Vein endothelial cell (primary cell): ENCODE results near the genes EMCN and TET2.

GRCh38 chr4:100436678-100437058 is 81.2 kb downstream of the EMCN start:
- CAGE, long polyA plus RNA: no peak

GRCh38 chr4:100517638-100518594 is at the start of gene EMCN:
EMCN (minus strand) TSS chr4:100518022.
- CAGE, long polyA plus RNA: no peak

DNA sequence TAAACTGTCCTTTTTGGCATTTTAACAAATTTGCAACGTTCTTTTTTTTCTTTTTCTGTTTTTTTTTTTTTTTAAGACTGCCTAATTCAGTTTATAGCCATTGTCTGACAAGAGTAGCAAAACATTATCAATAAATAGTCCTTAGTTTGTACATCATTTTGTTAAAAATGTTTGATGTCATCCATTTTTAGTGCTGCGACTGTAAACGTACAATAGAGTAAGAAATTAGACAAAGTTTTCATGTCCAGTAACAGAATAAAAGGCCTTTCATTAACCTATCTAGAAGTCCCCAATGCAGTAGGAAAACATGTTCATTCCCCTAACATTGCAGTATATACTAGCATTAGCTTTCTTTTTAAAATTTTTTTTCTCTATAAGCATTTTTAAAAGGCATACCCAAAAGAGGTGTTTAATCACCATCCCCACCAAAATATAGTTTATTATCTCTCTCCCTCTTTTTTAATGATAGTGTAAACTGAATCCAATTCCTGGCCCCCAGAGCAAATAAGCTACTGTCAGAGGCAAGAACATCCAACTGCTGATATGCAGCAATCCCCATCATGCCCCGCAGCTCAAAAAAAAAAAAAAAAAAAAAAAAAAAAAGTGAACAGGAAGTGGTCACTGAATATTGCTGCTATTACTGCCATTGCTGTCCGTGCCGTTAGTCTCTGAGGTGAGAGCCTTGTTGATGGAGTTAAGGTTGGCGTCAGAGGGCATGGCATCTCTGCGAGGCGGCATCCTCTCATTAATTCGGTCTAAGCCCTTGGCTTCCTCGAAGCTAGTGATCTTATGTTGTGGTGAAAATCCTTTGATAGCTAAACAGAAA is 321.9 kb downstream of the PPP3CA start:
- CAGE, long polyA plus RNA: no peak

DNA sequence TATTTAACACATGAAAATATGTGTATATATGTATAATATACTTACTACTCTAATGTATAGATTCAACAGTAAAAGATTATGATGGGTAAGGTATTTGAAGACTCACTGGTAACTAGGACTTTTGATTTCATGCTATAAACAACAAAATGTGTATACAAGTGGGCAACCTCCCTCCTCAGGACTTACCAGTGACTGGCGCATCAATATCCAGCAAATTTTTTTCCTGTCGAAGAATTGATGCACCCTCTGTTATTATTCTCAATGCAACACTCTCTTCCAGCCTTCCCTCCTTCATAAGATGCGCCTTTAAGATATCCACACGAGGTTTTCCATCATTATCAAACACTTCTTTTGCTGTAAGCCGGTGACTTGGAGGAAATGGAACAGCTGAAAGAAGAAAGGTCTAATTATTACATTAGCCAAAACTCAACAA is 151.6 kb downstream of the PPP3CA start:
- CAGE, long polyA plus RNA: no peak

DNA sequence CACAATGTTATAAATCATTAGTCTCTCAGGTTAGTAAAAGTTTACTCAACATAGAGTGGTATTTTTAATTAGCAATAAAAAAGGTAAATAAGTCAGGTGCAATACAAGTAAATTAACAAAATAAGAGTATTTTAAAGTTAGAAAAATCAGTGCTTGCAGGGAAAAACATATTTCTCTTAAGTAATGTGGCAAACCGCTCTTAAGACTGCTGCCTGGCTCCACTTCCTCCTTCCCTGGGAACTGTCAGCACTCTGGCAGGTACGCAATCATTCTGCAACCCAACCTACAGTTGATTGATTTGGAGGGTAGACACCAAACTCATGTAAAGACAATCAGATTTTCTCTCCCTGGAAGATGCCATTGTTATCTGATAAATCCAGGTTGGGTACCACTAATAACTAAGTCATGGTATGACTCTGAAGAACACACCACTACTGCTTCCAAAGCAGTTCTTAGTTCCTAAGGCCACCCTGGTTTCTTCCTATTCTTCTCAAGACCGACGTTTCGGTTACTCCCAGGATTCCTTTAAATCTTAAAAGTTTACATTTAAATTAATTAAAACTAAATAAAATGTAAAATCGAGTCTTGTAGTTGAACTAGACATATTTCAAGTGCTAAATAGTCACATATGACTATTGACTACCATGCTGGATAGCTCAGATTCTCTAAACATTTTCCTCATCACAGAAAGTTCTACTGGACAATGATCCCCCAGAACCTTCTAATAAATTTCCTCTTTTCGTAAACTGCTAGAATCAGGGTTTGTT is 63.7 kb downstream of the PPP3CA start:
- CAGE, long polyA plus RNA: no peak

DNA sequence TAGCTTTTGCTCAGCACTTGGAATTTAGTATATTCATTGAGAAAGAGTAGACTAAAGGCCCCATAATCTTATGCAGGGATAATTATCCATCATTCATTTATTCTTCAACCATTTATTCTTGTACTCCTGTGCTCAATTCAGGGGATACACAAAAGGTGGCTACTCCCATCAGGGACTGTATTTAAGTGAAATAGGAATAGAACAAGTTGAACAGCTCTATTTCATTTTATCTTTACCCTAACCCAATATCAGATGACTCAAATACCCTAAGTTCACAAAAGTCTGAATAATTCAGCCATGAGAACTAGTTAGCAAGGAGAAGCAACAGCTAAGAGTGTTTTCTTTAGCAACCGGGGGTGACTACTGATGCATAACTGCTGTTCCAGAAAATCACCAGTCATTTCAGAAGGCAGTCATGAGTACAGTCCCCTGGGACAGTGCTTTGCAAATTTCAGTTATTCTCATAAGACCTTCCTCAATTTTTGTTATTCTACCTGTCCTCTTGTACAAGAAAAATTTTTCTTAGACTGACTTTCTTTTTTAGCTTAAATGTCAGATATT is 16.3 kb downstream of the BANK1 start:
- CAGE, long polyA plus RNA: no peak

- CAGE, long polyA plus RNA: no peak
These were observed 58.7 kb downstream of the MANBA start for GRCh38 chr4:102701872-102702755.

DNA sequence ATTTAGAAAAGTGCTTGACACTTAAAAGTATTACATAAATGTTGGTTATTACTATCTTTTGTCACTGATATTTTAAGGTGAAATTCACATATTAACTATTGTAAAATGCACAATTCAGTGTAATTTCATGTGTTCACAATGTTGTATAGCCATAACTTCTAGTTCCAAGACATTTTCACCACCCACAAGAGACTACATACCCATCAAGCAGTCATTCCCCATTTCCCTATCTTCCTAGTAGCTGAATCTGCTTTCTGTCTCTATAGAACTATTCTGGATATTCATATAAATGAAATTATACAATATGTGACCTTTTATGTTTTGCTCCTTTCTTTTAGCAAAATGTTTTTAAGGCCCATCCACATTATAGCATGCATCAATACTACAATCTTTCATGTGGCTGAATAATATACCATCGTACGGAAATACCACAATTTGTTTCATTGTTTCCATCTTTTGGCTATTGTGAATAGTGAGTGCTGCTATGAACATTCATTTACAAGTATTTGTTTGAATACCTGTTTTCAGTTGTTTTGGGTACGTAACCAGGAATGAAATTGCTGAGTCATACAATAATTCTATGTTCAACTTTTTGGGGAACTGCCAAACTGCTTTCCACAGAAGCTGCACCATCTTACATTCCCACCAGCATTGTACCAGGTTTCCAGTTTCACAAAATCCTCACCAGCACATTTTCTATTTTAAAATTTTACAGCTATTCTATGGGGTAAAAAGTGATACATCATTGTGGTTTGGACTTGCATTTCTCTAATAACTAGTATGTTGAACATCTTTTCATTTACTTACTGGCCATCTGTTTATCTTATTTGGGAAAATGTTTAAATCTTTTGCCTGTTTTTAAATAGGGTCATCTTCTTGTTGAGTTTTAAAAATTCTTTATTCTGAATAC is 28.5 kb upstream of the MANBA start:
- CAGE, long polyA plus RNA: no peak

- CAGE, long polyA plus RNA: no peak
These were observed 3.1 kb downstream of the UBE2D3 start for GRCh38 chr4:102824160-102824769.

DNA sequence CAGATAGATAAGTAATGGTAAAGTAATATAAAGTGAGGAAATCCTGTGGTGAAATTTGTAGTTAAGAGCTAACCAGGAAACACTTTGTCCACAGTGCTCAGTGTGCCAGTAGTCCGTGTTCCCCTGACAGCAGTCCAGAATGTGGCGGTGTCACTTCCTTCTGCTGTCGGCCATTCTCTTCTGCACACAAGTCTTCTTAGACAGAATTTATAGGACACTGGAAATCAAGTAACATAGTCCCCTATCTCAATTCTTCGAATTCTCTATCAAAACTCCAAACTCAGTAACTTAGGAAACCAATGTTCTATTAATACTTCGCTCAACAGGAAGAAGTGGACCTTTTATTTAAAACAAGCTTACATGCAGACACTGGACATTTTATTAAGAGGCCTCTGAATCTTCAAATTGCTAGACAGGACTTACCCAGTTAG is 5.8 kb upstream of the CXXC4 start:
- CAGE, long polyA plus RNA: no peak

- CAGE, long polyA plus RNA: no peak
These were observed 233.6 kb upstream of the CXXC4 start for GRCh38 chr4:104728332-104728697.

DNA sequence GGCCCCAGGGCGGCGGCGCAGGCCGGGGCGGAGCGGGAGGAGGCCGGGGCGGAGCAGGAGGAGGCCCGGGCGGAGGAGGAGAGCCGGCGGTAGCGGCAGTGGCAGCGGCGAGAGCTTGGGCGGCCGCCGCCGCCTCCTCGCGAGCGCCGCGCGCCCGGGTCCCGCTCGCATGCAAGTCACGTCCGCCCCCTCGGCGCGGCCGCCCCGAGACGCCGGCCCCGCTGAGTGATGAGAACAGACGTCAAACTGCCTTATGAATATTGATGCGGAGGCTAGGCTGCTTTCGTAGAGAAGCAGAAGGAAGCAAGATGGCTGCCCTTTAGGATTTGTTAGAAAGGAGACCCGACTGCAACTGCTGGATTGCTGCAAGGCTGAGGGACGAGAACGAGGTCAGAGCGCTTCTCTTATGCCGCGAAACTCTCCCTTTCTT is at the start of gene TET2:
Gene TET2 (plus strand): TSS at position 286 of the 430 bp plus-strand sequence.
- CAGE, long polyA plus RNA: no peak

- CAGE, long polyA plus RNA: no peak
These were observed 4.0 kb downstream of the INTS12 start for GRCh38 chr4:105704122-105705221.

DNA sequence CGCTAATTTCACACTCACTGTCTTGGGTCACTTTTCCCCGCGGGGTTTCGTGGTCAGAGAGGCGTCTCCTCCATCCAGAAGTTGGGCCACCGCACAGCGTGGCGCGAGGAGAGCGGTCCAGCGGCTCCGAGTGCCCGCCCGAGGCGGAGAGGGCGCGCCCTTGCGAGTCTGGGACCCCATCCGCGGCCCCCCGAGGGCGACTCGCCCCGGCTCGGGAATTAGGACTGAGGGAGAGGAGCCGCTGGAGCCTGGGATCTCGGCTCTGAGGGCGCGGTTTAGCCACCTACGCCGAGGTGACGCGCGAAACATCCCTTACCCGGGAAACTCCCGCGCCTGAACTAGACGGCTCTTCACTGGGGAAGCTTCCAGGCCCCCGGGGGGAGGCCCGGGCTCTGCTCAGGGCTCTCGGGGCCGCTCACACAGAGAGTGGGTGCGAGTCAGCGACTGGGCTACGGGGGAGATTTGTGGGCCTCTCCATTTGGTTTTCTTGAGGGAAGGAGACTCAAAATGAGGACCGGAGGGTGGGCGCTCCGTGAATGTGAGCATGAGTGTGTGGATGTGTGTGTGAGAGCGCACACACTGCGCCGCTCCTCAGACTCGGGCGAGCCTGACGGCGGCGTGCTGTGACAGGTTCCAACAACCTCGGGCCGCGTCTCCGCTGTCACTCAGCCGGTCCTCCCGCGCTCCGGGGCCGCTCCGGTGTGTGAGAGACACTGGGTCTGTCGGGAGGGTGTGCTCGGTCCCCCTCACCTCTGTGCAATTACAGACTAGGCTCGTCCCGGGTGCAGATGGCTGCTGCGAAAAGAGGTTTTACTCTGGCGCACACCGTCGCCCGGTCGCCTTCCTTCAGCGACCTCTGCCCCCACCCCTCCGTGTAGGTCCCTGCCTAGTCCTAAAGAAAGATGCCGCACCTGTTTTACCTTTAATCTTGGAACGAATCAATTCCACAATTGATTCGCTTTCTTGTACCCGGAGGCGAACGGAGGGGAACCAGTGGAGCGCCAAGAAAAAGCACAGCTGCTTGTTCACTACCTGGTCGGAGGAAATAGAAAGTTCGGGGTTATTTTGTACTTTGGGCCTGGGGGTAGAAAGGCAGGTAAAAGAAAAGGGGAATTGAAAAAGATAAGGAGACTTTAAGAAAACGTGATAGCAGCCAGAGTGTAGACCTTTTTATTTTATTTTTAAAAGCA is 885 bp downstream of the NPNT start:
- CAGE, long polyA plus RNA: no peak

DNA sequence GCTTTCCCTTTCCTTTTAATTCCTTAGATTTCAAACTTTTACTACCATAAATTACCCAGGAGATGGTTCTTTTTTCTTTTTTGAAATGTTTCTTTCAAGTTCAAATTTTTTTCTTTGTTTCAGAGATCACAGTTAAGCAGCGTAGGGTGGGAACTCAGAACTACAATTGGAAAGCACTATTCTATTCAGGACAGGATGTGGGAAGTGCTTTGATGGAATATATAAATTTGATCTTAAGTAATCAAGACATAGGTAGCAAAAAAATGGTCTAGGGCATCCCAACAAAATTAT is 72.5 kb downstream of the NPNT start:
- CAGE, long polyA plus RNA: no peak

DNA sequence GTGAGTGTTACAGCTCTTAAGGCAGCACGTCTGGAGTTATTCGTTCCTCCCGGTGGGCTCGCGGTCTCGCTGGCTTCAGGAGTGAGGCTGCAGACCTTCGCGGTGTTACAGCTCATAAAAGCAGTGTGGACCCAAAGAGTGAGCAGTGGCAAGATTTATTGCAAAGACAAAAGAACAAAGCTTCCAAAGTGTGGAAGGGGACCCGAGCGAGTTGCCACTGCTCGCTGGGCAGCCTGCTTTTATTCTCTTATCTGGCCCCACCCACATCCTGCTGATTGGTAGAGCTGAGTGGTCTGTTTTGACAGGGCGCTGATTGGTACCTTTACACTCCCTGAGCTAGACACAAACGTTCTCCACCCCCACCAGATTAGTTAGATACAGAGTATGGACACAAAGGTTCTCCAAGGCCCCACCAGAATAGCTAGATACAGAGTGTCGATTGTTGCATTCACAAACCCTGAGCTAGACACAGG is 156.1 kb upstream of the GIMD1 start:
- CAGE, long polyA plus RNA: no peak

GRCh38 chr4:107617016-107617737 is 102.9 kb downstream of the PAPSS1 start:
- CAGE, long polyA plus RNA: no peak

GRCh38 chr4:107721114-107721924 is 1.3 kb upstream of the PAPSS1 start:
- CAGE, long polyA plus RNA: no peak

DNA sequence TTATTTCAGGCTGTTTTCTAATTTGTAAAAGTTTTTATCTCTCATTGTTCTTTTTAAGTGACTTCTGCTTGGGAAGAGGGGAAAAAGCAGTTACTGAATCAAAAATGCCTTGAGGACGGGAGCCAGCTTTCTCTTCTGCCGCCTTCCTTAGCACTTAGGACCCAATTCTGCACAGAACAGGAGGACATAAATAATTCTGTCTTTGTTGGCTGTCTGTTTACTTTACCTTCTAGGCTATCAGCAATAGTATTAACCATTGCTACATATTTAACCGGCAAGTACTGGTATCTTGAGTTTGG is 46.6 kb downstream of the SGMS2 start:
- CAGE, long polyA plus RNA: no peak

DNA sequence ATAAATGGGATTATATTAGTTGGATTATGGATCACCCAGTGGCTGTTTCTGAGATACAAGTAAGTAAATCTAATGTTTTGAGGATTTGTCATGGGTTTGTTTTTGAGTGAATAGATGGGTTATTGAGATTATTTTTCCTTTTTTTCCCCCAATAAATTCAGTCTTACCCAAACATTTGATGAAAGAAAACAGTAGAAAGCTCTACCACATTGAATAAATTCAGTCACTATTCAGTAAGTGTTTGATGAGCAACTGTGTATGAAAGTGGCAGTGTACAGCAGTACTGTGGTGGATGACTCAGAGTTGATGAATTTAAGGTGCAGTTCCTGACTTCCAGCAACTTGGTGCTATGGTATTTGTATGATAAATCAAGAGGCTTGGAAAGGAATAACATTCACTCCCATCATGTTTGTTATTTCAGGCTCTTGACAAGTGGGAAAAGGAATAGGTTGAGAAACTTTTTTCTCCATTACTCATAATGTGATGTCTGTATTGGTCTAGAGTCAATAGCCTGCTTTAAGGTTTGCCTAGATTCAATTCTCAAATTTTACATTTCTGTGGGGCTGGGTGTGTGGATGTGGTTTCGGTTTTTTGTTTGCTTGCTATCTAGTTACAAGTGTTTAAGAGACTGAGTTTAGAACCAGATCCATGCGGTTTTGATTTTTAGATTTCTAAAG is 35.3 kb upstream of the CYP2U1 start:
- CAGE, long polyA plus RNA: no peak